Measurements from ENCODE around the genes CLDN18, A4GNT, PRR23A and COPB2.

DNA sequence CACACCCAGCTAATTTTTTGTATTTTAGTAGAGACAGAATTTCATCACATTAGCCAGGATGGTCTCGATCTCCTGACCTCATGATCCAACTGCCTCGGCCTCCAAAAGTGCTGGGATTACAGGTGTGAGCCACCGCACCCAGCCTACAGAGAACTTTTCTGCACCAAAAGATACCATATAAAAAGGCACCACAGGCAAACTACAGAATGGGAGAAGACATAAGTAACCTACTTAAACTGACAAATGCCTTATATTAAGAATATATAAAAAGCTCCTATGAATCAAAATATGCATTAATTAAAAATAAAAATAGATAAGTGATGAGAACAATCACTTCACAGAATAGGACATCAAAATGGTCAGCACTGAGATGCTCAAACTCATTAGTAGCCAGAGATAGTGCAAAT lies 40.0 kb downstream of the STAG1 start:
- PRO-cap, 2 experiments, result no peak in any of the 2 experiments

GRCh38 chr3:136750740-136751172 lies 1.4 kb downstream of the STAG1 start:
- PRO-cap, 2 experiments, result no peak in any of the 2 experiments

GRCh38 chr3:136932262-136932822 lies 25.4 kb upstream of the IL20RB start:
- PRO-cap, 2 experiments, result no peak in any of the 2 experiments

- PRO-cap, 2 experiments, result no peak in any of the 2 experiments
Measured at GRCh38 chr3:138009649-138010544, at the start of gene CLDN18. TSS of gene CLDN18 (plus strand) at chr3:138010165.

DNA sequence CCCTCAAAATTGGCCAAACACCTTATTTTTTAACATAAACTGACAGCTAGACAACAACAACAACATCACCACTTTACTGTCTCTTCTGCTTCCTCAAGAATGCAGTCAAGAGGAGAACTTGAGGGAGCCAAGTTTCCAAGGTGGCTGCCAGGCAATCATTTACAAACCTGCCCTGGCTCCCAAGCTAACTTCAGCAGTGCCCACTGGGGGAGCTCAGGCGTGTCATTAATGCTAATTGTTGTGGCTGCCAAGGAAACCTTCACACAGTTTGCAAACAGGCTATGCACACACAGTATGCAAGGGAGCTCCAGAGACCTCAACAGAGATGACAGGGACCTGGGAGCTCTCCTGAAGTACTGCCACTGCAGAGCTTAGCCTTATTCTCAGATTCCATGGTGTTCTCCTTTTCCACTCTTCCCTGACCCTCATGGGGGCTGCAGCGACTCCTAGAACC lies 2.1 kb downstream of the DZIP1L start:
- PRO-cap, 2 experiments, result no peak in any of the 2 experiments

DNA sequence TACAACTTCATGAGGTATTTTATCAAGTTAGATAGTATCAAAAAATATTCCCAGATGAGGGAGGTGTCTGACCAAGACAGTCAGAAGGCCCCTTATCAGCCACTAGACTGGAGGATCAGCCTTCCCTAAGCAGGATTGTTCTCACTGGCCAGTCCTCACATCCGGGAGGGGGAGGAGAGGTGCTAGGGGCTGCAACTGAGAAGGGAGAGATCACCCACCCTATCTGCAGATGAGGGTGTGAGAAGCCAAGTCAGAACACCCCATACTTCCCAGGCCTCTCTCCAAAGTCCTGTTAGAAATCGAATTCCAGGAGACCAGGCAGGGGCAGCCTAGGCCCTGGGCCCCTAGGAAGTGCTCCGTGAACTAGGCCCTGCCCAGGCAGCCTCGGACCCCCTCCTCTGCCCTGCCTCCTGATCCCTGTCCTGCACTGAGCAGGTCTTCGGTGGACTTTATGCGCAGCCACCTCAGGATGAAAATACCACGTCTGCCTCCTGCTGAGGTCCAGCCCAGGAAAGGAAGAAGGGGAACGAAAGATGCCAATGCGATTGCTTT lies 980 bp downstream of the DZIP1L start:
- PRO-cap, 2 experiments, result no peak in any of the 2 experiments

GRCh38 chr3:138131976-138132649 lies at the start of gene A4GNT:
TSS of gene A4GNT (minus strand) at chr3:138132390.
- PRO-cap, 2 experiments, result no peak in any of the 2 experiments

DNA sequence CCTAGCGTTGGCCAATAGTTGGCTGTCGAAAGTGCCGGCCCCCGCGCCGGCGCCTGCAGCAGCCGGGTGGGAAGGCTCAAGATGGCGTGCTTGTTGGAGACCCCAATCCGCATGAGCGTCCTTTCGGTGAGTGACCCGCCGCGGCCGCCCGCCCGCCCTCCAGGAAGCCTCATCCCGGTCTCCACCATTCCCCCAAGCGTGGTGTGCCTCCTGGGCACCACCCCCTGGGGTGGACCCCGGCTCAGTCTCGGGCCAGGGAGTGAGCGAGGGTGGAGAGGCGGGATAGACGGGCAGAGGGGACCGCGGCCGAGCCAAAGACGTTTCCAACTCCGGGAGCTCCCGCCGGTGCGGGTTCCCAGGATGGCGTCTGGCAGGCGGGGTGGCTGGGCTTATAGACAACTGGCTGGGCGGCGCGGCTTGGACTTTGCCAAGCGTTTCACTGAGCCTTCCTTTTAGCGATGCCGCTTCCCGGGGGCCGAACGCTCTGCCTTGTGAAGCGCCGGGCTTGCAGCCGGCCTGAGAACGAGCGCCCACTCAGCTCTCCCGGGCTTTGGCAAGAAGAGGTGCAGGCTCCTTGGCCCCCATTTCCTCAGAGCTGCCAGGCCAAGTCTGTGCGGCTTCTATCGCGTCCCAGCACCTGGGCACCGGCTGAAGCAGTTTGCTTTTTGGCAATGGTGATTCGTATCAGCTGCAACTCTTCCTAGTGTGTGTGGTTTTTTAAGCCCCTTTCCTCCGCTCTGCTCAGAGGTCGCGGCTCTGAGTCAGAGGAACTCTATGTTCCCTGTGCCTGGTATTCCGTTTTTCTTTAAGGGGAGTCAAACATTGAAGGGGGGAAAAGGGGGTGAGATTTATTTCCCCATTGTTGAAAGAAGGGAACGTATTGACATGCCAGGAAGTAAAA lies 623 bp downstream of the ARMC8 start:
- PRO-cap, 2 experiments, result peak in 2 of 2 experiments; most common minus-strand start position 369 of the sequence (in 2)

DNA sequence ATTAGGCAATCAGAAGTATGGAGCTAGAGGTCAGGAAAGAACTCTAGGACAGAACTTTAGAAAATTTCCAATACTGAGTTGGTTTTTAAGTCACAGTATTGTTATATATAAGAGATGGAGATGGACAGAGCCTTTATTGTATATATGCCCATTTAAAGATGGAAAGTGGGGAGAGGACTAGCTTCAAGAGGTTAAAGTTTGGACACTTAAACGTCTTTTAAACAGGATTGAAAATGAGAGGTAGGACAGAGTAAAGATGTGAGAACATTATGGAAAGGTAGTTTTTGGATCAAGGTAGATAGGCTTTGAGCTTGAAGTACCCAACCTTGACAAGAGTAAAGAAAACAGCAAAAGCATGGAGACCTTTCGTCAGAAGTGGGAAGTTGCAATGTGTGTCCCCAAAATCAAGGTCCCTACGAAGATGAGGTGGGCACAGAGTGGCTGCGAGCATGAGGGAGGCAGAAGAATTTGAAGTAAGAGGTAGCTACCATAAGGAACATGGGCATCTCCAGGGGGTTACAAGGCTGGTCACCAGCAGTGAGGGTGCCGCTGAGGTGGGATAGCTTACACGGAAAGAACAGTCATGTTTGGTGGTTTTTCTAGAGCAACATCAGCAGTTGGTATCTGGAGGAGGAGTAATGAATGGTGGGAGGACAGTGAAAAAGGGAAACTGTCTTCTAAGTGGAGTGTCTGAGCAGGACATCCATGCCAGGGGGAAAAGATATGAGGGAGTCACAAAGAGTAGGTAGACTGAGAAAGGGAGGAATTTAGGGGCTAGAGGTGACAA lies 68.0 kb downstream of the NME9 start:
- PRO-cap, 2 experiments, result no peak in any of the 2 experiments

DNA sequence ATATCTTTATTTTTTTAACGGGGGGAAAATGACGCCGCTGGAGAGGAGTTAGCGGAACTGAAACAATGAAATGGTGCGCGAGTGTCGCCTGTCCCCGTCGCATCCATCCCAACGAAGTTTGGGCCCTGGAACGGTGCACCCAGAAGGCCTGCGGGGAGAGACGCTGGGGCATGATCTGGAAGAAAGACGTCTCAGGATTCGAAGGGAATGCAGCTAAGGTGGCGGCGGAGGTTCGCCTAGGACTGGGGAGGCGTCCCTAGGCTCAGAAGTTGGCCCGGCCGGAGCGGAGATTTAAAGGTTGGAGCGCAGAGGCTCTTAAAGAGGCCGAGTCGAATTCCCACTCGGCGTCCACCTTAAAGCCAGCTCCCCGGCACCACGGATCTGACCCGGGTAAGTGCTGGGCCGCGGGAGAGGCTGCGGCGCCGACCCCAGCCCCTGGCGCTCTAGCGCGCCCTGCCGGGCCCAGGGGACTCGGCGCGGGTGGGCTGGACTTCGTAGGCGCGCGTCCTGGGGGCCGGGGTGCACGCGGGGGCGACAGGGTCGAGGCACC lies 368 bp upstream of the MRAS start:
- PRO-cap, 2 experiments, result no peak in any of the 2 experiments

DNA sequence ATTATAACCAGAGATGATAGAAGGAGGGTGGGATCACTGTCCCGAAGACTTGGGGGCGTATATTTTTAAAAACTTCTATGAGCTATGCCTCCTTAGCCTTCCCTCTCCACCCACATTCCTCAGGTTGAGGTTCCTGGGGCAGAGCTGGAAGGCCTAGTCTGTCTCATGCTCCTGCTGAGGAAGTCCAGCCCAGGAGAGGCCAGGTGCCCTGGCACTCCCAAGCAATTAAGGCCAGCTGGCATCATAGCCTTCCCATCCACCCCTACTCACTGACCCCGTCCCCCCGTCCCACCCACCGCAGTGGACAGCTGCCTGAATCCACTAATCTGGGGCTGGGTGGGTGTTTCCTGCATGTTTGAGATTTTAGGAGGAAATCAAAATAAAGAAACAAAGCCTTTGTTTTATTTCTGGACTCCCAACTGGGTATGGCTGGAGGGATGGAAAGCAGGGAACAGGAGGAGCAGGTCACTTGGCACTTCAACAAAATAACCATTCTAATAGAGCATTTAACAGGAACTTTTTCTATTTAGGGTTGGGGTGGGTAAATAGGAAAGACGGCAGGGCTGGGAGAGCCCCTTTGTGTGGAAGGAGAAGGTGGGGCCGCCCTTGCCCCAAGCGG lies 8.3 kb downstream of the MRAS start:
- PRO-cap, 2 experiments, result no peak in any of the 2 experiments

DNA sequence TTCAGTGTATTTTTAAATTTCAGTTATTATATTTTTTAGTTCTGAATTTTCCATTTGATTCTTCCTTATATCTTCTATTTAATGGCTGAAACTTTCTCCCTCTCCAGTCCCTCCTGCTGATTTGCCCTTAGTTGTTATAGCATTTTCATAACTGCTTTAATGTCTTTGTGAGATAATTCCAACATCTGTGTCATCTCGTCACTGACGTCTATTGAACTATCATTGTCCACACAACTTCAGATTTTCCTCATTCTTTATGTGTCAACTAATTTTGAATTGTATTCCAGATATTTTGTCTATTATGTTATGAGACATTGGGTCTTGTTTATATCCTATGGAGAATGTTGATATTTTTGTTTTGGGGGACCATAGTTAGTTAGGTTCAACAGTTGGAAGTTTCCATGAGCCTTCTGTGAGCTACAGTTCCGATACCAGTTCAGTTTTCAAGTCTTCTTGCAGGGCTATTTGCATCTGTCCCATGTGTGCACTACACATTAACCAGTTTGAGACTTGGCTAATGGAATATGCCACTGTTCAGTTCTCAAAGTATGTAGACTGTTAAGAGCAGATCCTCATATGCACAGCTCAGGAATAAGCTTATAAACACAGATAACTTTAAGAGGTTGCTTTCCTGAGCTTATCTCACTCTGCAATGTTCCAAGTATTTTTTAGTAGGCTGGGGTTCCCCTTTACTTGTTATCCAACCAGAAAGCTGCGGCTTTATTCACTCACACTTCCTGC lies 108.9 kb downstream of the PIK3CB start:
- PRO-cap, 2 experiments, result no peak in any of the 2 experiments

- PRO-cap, 2 experiments, result no peak in any of the 2 experiments
Measured at GRCh38 chr3:138786781-138787177, 47.9 kb downstream of the PIK3CB start.

GRCh38 chr3:138898288-138898527 lies 48.7 kb downstream of the FOXL2 start:
- PRO-cap, 2 experiments, result no peak in any of the 2 experiments

- PRO-cap, 2 experiments, result no peak in any of the 2 experiments
Measured at GRCh38 chr3:139006237-139006750, at the start of gene PRR23A. TSS of gene PRR23A (minus strand) at chr3:139006268.

DNA sequence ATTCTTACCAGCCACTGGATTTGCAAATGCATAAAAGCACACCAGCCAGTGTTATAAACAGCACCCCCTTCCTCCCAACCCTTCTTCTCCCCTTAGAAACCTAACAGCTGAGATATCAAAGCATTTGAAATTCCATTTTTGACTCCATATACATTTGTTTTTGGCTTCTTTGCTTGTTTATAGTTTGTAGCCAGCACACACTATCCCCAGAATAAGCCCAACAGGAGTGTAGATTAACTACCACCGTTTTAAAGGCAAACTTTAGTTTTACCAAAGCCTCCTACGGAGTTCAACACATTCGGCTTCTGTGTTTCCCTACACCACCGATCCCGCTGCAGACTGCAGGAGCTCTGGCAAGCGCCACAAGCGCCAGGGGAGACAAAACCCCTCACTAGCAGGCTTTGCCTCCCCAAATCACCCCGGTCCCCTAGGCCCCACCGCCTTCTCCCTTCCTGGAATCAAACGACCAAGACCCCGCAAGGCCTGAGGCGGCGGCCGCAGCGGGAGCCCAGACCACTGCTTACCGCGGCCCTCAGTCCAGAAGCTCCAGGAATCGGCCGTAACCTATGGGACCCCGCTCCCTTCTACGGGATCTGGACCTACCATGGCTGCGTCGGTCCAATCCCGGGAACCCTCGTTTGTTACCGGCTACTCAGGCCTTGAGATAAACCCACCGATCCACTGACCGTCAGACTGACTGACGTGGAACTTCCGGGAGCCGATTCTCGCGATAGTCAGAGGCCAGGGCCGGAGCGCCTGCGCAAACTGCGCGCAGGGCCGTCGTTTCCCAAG lies at the start of gene COPB2:
Gene COPB2, minus strand, starts transcription at position 703 of the 792 bp plus-strand sequence.
- PRO-cap, 2 experiments, result peak in 2 of 2 experiments; most common minus-strand start position 695 of the sequence (in 1)

GRCh38 chr3:139434498-139435354 lies 41.6 kb downstream of the RBP2 start:
- PRO-cap, 2 experiments, result no peak in any of the 2 experiments

- PRO-cap, 2 experiments, result no peak in any of the 2 experiments
Measured at GRCh38 chr3:139542139-139542645, 2.6 kb upstream of the RBP1 start.

GRCh38 chr3:139944461-139944881 lies 9.5 kb downstream of the CLSTN2 start:
- PRO-cap, 2 experiments, result no peak in any of the 2 experiments

- PRO-cap, 2 experiments, result no peak in any of the 2 experiments
Measured at GRCh38 chr3:140708540-140708931, 30.7 kb downstream of the TRIM42 start.